SK-N-SH (cell line): ENCODE results near the genes ZFPL1, VPS51 and POLA2.

GRCh38 chr11:65083717-65084868 is at the start of gene ZFPL1:
Gene ZFPL1 (plus strand): TSS chr11:65084222.
- RRBS, result 1% methylated on average over 23 of the region's 90 CpGs
CAGE:
- cytosol, long polyA plus RNA, result start-site peak on the plus strand at chr11:65084219-65084249, 213 and 314 reads in 2 replicates
- long polyA plus RNA, result start-site peak on the plus strand at chr11:65084210-65084258, 111 and 232 reads in 2 replicates
- nucleus, long polyA plus RNA, result start-site peak on the plus strand at chr11:65084203-65084249, 26 and 183 reads in 2 replicates

DNA sequence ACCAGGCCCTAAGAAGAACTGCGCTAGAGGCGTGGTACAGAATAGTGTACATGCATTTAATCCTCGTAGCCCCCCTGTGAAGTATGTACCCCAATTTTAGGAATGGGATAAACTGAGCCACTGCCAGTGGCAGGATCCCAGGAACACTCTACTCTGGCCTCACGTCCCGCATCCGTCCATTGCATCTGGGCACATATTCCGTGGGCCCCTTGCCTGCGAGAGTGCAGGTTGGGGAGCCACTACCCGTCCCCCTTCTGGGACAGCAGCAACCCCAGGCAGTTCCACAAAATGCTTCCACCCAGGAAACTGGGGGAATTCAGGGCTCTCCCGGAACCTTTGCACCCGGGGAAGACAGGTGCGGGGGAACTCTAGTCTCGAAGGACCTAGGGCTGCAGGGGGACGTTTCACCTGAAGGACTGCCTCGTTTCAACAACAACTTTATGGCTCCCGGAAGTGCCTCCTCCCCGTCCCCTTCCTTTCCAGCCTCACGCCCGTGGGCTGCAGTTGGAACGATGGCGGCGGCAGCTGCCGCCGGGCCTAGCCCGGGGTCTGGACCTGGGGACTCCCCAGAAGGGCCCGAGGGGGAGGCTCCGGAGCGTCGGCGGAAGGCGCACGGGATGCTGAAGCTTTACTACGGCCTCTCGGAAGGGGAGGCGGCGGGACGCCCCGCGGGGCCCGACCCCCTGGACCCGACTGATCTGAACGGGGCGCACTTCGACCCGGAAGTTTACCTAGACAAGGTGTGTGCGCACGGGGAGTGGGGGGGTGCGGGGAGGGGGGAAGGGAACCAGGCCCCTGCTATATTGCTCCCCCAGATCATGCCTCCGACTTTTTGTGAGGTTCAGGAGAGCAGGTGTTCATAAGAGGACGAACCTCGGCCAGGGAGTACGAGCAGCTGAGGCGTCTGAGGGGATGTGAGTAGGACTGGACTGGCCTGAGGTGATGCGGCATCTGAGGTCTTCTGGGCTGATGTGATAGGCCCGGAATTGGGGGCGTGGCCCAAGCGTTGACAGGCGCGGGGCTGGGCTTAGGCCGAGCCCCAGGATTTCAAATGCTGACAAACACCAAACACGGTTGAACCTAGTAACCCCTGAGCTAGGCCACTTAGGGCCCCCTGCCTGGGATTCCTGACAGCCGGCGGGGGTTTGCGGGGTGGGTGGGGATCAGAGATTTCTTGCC is at the start of gene VPS51:
TSS of gene VPS51 (plus strand) at position 476 of the 1,179 bp plus-strand sequence.
- RRBS, result under 1% methylated on average over 11 of the region's 64 CpGs
CAGE:
- cytosol, long polyA plus RNA, result start-site peak on the plus strand centred at position 498 of the sequence, 20 bp wide, 32 and 72 reads in 2 replicates
- long polyA plus RNA, result start-site peak on the plus strand centred at position 496 of the sequence, 16 bp wide, 54 and 67 reads in 2 replicates
- nucleus, long polyA plus RNA, result no peak

DNA sequence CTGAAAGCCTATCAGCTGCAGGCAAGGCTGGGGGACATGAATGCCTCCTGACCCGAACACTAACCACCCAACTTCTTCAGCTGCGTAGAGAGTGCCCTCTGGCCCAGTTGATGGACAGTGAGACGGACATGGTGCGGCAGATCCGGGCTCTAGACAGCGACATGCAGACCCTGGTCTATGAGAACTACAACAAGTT is 802 bp downstream of the VPS51 start:
- RRBS, result no CpG with 5 or more reads among the region's 6 CpGs
CAGE:
- cytosol, long polyA plus RNA, result no peak
- long polyA plus RNA, result no peak
- nucleus, long polyA plus RNA, result no peak

DNA sequence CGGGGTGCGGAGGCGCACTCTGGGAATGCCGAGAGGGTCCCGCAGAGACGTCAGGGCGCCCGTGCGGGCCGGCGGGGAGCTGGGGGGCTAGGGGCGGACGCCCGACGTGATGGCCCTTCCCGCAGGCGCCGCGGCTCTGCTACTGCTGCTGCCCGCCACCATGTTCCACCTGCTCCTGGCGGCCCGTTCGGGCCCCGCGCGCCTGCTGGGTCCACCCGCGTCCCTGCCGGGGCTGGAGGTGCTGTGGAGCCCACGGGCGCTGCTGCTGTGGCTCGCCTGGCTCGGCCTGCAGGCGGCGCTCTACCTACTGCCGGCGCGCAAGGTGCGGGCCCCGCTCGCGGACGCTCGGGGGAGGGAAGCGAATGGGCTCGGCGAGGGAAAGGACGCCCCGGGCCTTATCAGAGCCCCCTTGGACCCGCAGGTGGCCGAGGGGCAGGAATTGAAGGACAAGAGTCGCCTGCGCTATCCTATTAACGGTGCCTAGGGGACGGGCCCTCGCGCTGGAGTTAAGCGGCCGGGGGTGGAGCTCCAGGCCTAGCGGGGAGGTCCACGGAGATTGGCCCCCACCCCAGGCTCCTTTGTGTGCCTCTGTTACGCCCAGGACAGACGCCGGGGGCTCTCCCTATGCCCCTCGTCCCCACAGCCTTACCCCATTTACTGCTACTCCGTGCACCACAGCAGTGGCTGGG is 862 bp downstream of the TM7SF2 start:
- RRBS, result 2% methylated on average over 21 of the region's 66 CpGs
CAGE:
- cytosol, long polyA plus RNA, result no peak
- long polyA plus RNA, result no peak
- nucleus, long polyA plus RNA, result no peak

- RRBS, result 95% methylated on average over 8 of the region's 16 CpGs
CAGE:
- cytosol, long polyA plus RNA, result no peak
- long polyA plus RNA, result no peak
- nucleus, long polyA plus RNA, result no peak
These were observed 1.8 kb downstream of the ZNHIT2 start for GRCh38 chr11:65115650-65116056.

- RRBS, result no CpG with 5 or more reads among the region's 35 CpGs
CAGE:
- cytosol, long polyA plus RNA, result no peak
- long polyA plus RNA, result no peak
- nucleus, long polyA plus RNA, result no peak
These were observed 1.0 kb upstream of the SYVN1 start for GRCh38 chr11:65134930-65136141.

DNA sequence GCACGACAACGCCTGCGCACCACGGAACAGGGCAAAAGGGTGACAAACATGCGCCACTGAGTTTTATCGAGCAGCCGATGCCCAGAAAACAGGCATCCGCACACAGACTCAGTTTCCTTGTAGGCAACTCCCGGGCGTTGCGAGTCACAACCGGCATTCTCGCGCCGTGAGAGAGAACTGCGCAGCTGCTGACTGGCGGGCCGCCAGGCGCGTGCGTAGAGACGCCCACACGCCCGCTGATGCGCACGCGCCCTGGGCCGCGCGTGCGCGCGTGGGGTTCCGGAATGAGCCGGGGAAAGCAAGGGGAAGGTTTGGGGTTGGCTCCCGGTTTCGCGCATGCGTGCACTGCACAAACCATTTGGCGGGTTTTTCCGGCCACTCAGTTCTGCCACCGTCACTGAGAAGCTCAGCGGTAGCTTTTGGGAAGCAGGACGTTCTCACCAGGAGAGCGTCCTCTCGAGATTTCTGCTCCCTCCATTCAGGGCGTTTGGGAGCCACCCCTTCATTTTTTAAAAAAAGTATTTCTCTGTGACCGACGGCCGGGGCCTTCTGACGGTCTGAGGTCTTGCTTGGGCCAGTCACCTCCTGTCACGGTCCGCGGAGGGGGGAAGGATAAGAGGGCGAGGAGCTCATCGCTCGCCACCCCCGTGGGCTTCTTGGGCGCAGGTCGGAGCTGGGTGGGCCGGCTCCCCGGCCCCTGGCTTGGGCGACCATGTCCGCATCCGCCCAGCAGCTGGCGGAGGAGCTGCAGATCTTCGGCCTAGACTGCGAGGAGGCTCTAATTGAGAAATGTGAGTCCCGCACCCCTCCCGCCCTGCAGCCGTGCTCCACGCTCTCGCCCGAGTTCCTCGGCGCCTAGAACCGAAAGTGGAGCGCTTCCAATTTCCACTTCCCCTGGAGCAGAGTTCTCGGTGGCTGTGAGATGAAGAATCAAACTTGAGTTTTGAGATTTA is at the start of gene POLA2:
TSS of gene POLA2 (plus strand) at position 382 of the 953 bp plus-strand sequence.
- RRBS, result 0% methylated on average over 3 of the region's 79 CpGs
CAGE:
- cytosol, long polyA plus RNA, result start-site peak on the plus strand centred at position 401 of the sequence, 59 bp wide, 85 and 104 reads in 2 replicates
- long polyA plus RNA, result no peak
- nucleus, long polyA plus RNA, result no peak

DNA sequence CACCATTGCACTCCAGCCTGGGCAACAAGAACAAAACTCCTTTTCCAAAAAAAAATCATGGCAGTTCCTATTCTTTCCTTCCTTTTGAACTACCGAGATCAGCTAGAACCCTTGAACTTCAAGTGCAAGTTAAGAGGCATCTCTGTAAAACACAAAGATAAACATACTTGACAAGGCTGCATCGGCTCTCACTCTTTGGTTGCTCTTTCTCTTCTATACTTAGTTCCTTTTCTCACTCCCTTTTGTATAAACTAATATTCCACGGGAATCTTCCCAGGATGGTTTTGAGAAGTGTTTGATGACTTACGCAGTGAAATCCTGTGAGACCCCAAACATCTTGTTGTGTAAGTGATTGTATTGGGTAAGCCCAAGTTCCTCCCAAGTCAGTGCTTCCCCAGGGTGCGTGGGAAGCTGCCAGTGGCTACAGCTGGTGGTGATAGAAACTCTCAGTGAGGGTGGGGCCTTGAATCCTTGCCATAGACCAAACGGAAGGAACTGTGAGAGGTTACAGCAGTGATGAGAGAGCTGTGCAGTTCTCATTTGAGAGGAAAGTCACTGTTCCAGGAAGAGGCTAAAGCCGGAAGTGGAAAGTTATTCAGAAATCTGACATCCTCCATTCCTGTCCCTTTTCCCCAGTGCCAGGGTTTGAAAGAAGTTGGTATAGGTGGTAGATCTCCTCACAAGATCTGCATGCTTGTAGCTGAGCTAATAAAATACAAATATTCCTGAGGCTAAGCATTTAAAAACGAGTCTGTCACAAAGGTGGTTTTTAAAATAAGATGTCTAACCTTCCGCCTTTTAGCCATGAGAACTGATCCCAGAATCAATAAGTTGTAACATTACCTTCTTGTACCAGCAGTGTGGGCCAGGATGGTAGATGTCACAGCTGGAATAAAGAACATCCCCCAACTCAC is 23.9 kb upstream of the CDC42EP2 start:
- RRBS, result no CpG with 5 or more reads among the region's 9 CpGs
CAGE:
- cytosol, long polyA plus RNA, result no peak
- long polyA plus RNA, result no peak
- nucleus, long polyA plus RNA, result no peak

DNA sequence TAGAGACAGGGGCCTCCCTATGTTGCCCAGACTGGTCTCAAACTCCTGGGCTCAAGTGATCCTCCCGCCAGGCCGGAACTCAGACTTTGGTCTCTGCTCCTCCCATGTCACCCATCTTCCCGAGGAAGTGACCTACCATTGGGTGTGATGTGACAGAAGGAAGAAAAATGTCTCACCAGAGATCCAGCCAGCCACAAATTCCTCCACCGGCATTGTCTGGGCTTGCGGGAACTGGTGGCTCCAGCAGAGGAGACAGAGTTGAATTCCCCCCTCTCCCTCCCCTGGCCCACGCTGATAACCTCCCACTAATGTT is 751 bp downstream of the SLC25A45 start:
- RRBS, result no CpG with 5 or more reads among the region's 6 CpGs
CAGE:
- cytosol, long polyA plus RNA, result no peak
- long polyA plus RNA, result no peak
- nucleus, long polyA plus RNA, result no peak

GRCh38 chr11:65394479-65394678 is 7.9 kb downstream of the FRMD8 start:
- RRBS, result no CpG with 5 or more reads among the region's 4 CpGs
CAGE:
- cytosol, long polyA plus RNA, result no peak
- long polyA plus RNA, result no peak
- nucleus, long polyA plus RNA, result no peak

DNA sequence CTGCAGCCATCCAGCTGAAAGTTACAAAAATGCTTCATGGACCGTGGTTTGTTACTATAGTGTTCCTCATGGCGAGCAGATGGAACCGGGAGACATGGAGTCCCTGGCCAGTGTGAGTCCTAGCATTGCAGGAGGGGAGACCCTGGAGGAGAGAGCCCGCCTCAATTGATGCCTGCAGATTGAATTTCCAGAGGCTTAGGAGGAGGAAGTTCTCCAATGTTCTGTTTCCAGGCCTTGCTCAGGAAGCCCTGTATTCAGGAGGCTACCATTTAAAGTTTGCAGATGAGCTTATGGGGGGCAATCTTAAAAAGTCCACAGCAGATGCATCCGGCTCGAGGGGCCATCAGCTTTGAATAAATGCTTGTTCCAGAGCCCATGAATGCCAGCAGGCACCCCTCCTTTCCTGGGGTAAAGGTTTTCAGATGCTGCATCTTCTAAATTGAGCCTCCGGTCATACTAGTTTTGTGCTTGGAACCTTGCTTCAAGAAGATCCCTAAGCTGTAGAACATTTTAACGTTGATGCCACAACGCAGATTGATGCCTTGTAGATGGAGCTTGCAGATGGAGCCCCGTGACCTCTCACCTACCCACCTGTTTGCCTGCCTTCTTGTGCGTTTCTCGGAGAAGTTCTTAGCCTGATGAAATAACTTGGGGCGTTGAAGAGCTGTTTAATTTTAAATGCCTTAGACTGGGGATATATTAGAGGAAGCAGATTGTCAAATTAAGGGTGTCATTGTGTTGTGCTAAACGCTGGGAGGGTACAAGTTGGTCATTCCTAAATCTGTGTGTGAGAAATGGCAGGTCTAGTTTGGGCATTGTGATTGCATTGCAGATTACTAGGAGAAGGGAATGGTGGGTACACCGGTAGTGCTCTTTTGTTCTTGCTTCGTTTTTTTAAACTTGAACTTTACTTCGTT is 37.7 kb downstream of the FRMD8 start:
- RRBS, result 0% methylated on average over 1 of the region's 17 CpGs
CAGE:
- cytosol, long polyA plus RNA, result start-site peak on the plus strand centred at position 848 of the sequence, 18 bp wide, 20 and 24 reads in 2 replicates
- long polyA plus RNA, result no peak
- nucleus, long polyA plus RNA, result no peak

GRCh38 chr11:65441381-65442274 is 55.2 kb downstream of the FRMD8 start:
- RRBS, result no CpG with 5 or more reads among the region's 14 CpGs
CAGE:
- cytosol, long polyA plus RNA, result no peak
- long polyA plus RNA, result no peak
- nucleus, long polyA plus RNA, result no peak

DNA sequence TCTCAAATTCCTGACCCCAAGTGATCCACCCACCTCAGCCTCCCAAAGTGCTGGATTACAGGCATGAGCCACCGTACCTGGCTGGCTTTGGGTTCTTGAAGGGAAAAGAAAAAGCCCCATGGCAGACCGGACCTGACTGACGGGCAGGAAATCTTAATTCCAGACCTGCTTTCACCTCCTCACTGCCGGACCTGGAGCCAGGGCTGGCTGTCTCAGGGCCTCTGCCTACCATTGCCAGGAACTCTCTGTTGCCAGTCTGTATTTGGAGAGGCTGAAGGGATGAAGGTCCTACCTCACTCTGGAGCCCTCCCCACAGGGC is 53.7 kb upstream of the SCYL1 start:
- RRBS, result no CpG with 5 or more reads among the region's 4 CpGs
CAGE:
- cytosol, long polyA plus RNA, result no peak
- long polyA plus RNA, result no peak
- nucleus, long polyA plus RNA, result no peak

- RRBS, result 96% methylated on average over 12 of the region's 31 CpGs
CAGE:
- cytosol, long polyA plus RNA, result no peak
- long polyA plus RNA, result no peak
- nucleus, long polyA plus RNA, result no peak
These were observed 46.3 kb upstream of the SCYL1 start for GRCh38 chr11:65478391-65479149.

- RRBS, result no CpG with 5 or more reads among the region's 18 CpGs
CAGE:
- cytosol, long polyA plus RNA, result no peak
- long polyA plus RNA, result no peak
- nucleus, long polyA plus RNA, result start-site peak on the minus strand at chr11:65491702-65492336, 10 and 36 reads in 2 replicates
These were observed 33.0 kb upstream of the SCYL1 start for GRCh38 chr11:65491551-65492549.

- RRBS, result under 1% methylated on average over 16 of the region's 65 CpGs
CAGE:
- cytosol, long polyA plus RNA, result no peak
- long polyA plus RNA, result no peak
- nucleus, long polyA plus RNA, result no peak
These were observed 27.1 kb upstream of the SCYL1 start for GRCh38 chr11:65497494-65498482.

GRCh38 chr11:65502480-65503528 is 22.1 kb upstream of the SCYL1 start:
- RRBS, result no CpG with 5 or more reads among the region's 6 CpGs
CAGE:
- cytosol, long polyA plus RNA, result no peak
- long polyA plus RNA, result no peak
- nucleus, long polyA plus RNA, result no peak

DNA sequence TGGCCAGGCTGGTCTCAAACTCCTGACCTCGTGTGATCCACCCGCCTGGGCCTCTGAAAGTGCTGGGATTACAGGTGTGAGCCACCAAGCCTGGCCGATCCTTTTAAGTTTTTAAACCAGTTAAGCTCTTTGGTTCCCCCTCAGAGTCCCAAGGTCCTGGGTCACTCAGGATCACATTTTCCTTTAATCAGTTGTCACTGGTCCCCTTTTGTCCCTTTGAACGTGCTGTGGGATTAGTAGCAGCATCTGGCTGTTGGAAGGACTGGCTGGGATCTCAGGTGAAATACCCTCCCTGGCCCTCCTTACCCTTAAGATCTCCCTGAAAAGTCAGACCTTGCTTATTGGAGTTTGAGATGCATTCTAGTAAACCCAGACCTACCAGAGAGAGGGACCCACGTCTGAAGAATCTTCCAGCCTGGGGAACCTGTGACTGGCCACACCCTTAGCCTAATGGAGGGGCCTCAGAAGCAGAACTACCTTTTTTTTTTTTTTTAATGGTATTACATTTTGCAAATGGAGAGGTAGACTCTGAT is 17.8 kb upstream of the SCYL1 start:
- RRBS, result no CpG with 5 or more reads among the region's 5 CpGs
CAGE:
- cytosol, long polyA plus RNA, result no peak
- long polyA plus RNA, result no peak
- nucleus, long polyA plus RNA, result no peak

GRCh38 chr11:65526163-65526522 is 1.3 kb downstream of the SCYL1 start:
- RRBS, result no CpG with 5 or more reads among the region's 13 CpGs
CAGE:
- cytosol, long polyA plus RNA, result no peak
- long polyA plus RNA, result no peak
- nucleus, long polyA plus RNA, result no peak

GRCh38 chr11:65539414-65540106 is 14.7 kb downstream of the SCYL1 start:
- RRBS, result 91% methylated on average over 31 of the region's 68 CpGs
CAGE:
- cytosol, long polyA plus RNA, result no peak
- long polyA plus RNA, result no peak
- nucleus, long polyA plus RNA, result no peak